Pulmonary artery (tissue), 1 donor: Measurements from ENCODE around the genes CLDN17, KRTAP22-2 and SOD1.

GRCh38 chr21:28731746-28732130 is 153.4 kb downstream of the N6AMT1 start:
- PRO-cap, result no peak

GRCh38 chr21:29073779-29074403 is 443 bp upstream of the CCT8 start:
- PRO-cap, result bidirectional peak, plus-strand start at chr21:29073860, minus-strand start at chr21:29073644

DNA sequence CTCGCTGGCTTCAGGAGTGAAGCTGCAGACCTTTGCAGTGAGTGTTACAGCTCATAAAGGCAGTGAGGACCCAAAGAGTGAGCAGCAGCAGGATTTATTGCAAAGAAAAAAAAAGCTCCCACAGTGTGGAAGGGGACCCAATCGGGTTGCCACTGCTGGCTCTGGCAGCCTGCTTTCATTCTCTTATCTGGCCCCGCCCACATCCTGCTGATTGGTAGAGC is 3.1 kb upstream of the CCT8 start:
- PRO-cap, result no peak

GRCh38 chr21:29163353-29164034 is 33.0 kb downstream of the MAP3K7CL start:
- PRO-cap, result unidirectional peak, minus-strand start at chr21:29163699

DNA sequence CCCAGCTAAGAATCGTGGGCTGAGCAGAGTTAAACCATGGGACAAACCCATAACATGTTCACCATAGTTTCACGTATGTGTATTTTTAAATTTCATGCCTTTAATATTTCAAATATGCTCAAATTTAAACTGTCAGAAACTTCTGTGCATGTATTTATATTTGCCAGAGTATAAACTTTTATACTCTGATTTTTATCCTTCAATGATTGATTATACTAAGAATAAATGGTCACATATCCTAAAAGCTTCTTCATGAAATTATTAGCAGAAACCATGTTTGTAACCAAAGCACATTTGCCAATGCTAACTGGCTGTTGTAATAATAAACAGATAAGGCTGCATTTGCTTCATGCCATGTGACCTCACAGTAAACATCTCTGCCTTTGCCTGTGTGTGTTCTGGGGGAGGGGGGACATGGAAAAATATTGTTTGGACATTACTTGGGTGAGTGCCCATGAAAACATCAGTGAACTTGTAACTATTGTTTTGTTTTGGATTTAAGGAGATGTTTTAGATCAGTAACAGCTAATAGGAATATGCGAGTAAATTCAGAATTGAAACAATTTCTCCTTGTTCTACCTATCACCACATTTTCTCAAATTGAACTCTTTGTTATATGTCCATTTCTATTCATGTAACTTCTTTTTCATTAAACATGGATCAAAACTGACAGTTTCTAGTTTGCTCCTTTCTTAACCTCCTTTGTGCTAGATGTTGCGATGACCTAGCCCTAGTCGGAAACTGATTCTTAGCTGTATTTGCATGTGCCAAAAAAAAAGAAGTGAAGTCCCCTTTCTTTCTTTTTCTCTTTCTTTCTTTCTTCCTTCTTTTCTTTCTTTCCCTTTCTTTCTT is 45.0 kb downstream of the MAP3K7CL start:
- PRO-cap, result no peak

- PRO-cap, result no peak
These were observed 57.5 kb downstream of the MAP3K7CL start for GRCh38 chr21:29187955-29188370.

DNA sequence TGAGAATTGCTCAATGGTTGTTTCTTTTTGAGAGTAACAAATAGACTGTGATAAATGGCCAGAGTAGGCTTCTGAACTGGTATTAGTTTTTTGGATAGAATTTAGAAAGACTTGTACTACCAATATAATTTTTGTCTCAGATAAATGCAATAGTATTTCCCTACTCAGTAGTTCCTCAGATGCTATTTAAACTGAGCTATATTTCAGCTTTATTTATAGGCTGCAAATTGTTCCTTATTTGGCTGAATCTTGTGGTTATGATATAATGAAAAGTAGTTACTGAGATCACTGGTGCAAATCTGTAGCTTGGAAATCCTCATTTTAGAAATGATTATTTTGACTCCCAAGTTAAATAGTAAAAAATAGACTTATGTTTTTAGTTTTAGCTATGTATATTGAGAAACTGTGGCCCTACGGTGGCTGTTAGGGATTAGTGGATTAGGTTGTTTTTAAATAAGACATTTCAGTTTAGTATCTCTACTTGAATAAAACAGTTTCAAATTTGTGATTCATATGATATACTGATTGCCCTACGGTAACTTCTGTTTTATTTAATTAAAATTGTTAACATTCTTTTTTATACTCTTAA is 9.3 kb downstream of the BACH1 start:
- PRO-cap, result no peak

DNA sequence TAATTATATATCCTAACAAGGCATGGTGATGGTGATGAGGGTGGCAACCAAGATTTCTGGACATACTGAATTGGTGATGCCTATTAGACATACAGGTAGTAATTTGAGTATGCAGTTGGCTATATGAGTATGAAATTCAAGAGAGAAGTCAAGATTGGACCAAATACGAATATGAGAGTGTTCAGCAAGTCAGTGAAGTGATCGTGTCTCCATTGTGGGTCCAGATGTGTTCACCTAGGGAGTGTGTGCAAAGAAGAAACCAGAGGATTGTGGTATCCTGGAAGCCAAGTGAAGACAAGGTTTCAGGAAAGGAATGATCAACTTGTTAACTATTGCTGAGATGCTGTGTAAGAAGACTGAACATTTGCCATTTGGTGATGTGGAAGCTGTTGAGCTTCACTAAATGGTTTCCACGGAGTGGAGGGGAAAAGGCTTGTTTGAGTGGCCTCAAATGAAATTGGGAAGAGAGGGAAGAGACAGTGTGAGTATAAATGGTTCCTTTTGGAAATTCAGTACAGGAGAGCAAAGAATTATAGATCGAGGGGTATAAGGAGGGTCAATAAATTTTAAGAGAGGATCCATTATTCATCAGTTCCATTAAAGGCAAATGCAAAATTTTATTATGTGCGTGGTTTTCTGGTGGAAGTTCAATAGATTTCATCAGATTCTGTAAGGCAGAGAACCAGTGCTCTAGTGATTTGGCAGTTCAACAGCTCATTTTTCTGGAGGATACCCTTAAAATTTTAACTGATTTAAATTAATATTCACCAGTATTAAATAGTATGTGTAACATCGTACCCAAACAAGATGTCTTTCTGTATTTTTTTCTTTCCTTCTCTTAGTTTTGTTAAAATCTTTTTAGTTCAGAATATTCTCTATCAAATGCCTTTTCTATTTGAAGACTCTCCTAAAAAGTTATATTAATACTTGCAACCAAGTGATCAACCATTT is 11.9 kb downstream of the BACH1 start:
- PRO-cap, result no peak

DNA sequence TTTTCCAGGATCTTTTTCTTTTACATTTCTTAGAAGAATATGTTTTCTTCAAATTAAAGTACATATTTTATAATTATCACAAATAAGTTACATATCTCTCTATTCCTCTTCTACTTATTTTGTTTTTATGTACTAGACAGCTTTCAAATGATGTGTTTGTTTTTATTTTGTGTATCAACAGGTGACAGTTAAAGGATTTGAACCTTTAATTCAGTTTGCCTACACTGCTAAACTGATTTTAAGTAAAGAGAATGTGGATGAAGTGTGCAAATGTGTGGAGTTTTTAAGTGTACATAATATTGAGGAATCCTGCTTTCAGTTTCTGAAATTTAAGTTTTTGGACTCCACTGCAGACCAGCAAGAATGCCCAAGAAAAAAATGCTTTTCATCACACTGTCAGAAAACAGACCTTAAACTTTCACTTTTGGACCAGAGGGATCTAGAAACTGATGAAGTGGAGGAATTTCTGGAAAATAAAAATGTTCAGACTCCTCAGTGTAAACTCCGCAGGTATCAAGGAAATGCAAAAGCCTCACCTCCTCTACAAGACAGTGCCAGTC is 27.2 kb downstream of the BACH1 start:
- PRO-cap, result no peak

DNA sequence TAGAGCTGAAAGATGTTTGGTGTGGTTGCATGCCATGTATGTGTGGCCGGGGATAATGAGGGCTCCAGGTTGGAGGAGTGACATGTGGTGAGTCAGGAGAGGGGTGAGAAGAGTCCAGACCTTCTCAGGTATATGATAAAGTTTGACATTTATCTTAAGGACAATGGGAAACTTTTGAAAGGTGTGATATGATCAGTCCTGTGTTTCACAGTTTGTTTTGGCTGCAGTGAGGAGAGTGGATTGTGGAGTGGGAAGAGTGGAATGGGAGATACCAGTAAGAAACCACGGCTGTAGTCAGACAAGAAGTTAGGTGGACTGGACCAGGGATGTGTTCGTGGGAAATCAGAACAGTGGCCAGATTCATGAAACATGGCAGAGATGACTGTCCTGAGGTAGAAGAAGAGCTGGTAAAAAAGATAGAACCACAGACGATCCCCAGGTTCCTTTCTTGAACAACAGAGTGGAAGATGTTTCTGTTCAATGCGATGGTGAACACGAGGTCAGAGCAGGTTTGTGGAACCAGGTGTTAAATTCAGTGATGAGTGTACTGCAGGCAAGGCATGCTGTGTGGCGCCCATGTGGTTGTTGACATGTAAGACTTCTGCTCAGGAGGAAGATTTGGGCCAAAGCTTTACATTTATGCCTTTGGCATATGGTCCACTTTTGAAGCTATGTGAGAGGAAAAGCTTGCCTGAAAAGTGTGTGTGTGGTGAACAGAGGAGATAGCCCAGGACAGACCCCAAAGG is 55.6 kb downstream of the BACH1 start:
- PRO-cap, result no peak

DNA sequence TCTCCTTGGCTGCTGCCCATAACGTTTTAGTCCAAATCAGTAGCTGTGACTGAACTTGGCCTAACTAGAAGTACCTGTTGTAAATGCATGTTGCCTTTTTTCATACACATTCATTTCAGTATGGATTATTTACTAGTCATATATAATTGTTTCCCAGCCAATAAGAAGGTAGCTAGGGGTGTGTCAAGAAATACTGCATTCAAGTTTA is at the start of gene CLDN17:
CLDN17 (minus strand) TSS at position 89 of the 208 bp plus-strand sequence.
- PRO-cap, result no peak

- PRO-cap, result no peak
These were observed at the start of gene KRTAP22-2 for GRCh38 chr21:30590275-30590810. TSS of gene KRTAP22-2 (minus strand) at chr21:30590397.

DNA sequence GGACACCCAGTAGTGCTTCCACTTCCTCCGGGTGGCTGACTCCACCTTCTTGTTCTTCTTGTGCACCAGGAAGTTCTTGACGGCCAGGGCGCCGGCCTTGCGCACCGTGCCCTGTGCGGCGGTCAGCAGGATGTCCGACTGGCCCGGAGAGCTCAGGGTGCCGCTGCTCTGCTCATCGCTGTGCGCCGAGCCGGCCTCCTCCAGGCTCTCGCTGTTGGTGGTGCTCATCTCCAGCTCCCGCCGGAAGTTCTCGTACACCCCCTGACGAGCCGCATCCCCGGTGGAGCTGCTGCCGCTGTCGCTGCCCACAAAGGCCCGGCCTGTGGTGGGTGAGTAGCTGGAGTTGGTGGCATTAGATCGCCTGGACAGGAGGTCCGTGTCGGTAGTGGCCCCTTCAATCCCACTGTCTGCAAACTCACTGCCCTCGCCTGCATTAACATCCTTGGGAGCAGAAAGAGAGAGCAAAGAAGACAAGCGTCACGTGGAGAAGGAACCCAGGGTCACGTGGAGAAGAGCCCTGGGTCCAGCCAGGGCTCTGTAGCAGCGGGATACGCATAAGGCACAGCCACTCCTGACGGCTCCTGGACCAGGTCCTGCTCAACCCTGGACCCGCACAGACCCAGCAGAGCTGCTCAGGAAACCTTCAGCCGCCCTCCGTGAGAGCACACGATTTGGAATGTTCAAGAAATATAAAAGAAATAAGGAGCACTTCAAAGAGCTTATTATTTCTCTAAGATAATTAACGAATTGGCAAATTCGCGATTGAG is 92.1 kb downstream of the TIAM1 start:
- PRO-cap, result no peak

- PRO-cap, result no peak
These were observed 4.3 kb upstream of the SOD1 start for GRCh38 chr21:31655095-31655604.

- PRO-cap, result bidirectional peak, plus-strand start at chr21:31659668, minus-strand start at chr21:31659489
These were observed at the start of gene SOD1 for GRCh38 chr21:31659162-31659883. TSS of gene SOD1 (plus strand) at chr21:31659693.

DNA sequence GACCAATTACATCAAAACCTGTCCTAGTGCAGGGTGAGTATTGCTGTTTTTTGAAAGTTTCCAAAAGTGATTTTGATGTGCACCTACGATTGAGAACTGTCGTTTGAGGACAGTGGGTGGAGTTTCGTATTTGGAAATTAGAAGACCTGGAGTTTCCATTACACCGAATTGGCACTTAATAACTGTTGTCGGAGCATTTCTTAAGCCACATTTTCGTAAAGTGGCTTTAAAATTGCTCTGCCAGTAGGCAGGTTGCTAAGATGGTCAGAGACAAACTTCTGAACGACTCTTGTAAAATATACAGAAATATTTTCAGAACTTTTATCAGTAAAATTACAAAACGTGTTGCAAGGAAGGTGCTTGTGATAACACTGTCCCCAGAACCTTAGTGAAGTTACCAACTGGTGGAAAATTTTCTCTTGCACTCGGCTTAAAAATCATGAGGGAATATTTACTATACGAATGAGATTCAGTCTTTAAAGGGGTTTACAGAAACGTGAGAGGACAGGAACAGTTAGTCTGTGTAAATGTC is 1.2 kb downstream of the SOD1 start:
- PRO-cap, result no peak

DNA sequence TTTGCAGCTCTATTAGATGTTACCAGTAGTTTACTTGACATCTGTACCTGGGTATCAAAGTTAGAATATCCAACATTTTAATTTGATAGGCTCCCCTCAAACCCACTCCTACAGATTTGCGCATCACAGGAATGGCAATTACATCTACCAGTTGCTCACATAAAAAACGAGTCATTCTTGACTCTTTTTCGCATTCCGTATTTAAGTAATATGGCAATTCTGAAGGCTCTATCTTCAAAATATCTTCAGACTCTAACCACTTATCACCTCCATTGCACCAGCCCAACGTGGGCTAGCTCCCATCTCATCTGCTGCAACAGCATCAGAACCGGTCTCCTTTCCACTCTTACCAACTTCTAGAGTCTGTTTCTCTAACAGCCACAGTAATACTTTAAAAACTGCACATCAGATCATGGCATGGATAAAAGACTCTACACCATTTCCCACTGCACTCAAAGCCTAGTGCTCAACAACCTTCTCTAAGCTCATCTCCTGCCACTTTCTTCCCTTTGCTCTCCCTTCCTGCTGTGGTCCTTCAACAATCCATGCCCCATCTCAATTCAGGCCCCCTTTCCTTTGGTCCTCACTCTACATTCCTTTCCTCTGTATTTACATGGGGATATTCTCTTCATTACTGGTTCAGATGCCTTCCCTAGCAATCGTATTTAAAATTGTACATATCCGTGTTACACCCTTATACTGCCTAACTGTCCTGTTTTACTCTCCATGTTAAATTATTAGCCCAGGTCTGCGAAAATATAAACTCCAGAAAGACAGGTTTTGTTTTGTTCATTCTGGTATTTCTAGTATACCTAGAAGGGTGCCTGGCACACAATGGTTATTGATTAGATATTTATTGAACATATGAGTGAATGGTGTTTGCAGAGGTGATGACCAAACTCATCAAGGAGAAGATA is 18.9 kb downstream of the SOD1 start:
- PRO-cap, result no peak

GRCh38 chr21:31772445-31773237 is 40.7 kb upstream of the SCAF4 start:
- PRO-cap, result no peak

- PRO-cap, result no peak
These were observed 74.4 kb downstream of the HUNK start for GRCh38 chr21:31947226-31947630.

- PRO-cap, result no peak
These were observed 85.3 kb downstream of the HUNK start for GRCh38 chr21:31958213-31958431.